Left colon (tissue), 1 donor: ENCODE results near the genes MYL9 and RAB5IF.

DNA sequence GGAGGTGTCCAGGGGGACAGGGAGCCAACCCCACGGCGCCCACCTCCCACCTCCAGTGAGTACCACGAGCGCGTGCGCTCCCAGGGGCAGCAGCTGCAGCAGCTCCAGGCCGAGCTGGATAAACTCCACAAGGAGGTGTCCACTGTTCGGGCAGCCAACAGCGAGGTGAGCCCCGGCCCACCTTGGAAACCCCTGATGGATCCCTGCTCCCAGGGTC, 2.8 kb downstream of the SPAG4 start:
- PRO-cap, result no peak

GRCh38 chr20:35687319-35687791, 11.8 kb downstream of the NFS1 start:
- PRO-cap, result no peak

- PRO-cap, result no peak
These were observed 13.6 kb downstream of the ROMO1 start for GRCh38 chr20:35712842-35713226.

DNA sequence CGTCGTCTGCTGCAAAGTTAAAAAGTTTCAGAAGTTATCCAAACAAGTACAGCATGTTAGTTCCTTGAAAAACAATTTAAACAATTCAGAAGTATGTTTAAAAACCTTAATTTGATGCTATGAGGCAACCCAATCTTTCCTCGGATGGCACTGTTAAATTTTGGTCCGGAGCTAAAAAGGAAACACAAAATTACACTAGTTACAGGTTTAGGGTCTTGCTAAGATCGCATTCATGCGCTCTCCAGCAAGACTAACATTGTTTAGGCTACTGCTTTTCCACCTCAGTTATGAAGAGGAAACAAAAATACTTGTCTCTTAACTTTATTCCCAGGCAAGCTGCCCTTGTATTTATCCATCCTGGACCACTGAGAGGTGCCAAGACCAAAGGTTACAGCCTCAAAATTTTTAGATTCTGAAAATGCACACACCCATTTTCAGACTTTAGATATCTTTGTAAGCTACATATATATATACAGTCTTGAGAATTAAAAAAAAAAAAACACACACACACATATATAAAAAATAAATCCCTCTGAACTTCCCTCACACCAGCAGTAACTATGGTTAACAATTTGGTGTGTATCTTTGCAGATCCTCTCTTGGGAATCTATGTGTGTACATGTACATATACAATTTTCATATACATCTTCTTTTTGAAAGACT, 12.6 kb downstream of the RBM39 start:
- PRO-cap, result no peak

- PRO-cap, result no peak
These were observed 11.1 kb downstream of the RBM39 start for GRCh38 chr20:35730803-35731440.

GRCh38 chr20:35775520-35776444, 4.0 kb downstream of the PHF20 start:
- PRO-cap, result no peak

GRCh38 chr20:36050221-36051309, 82.2 kb downstream of the CNBD2 start:
- PRO-cap, result bidirectional peak, plus-strand start at chr20:36050652, minus-strand start at chr20:36050584; bidirectional peak, plus-strand start at chr20:36051156, minus-strand start at chr20:36050964

GRCh38 chr20:36155010-36155513, 522 bp downstream of the EPB41L1 start:
- PRO-cap, result no peak

- PRO-cap, result no peak
These were observed 550 bp upstream of the AAR2 start for GRCh38 chr20:36235623-36236233.

GRCh38 chr20:36256722-36257090, 20.4 kb downstream of the AAR2 start:
- PRO-cap, result no peak

DNA sequence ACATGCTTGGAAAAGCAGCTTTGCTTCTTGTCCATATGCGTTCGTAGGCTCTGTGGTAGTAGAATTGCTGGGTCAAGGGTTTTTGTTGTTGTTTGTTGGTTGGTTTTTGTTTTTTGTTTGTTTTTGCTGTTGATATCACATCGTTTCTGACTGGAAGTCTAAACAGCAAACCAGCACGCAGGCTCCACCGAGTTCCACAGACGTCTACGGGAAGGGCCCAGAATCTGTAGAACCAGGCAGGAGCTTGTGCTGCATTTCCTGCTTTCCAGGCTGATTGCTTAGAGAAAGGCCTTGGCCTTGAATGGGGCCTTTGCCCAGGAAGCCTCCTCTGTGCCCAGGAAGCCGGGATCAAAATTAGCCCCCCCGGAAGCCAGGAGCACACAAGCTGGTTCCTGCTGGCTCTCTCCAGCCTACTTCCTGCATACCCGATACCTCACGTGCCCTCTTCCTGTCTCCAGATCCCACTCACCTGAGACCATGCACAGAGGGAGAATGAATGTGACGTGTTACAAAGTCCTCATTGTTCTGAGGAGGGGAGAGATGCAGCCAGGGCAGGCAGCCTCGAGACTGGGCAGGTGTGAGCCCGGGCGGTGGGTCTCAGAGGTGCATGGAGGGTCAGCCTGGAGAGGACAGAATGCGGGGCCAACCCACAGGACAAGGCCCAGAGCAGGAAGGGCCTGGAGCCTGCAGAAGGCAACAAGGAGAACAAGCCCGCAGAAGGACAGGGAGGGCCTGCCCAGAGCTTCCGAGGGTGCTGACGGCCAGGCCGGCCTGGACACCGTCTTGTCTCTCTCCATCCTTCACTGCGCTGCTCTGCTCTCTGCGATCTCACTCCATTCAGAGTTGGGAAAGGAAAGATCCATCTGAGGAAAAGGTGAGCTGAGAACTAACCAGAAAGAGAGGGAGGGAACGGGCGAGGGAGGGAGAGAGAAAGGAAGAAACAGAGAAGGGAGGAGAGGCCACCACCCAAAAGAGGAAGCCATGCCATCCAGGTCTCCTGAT, 34.9 kb upstream of the DLGAP4 start:
- PRO-cap, result no peak

- PRO-cap, result no peak
These were observed 70.9 kb upstream of the MYL9 start for GRCh38 chr20:36470538-36470744.

DNA sequence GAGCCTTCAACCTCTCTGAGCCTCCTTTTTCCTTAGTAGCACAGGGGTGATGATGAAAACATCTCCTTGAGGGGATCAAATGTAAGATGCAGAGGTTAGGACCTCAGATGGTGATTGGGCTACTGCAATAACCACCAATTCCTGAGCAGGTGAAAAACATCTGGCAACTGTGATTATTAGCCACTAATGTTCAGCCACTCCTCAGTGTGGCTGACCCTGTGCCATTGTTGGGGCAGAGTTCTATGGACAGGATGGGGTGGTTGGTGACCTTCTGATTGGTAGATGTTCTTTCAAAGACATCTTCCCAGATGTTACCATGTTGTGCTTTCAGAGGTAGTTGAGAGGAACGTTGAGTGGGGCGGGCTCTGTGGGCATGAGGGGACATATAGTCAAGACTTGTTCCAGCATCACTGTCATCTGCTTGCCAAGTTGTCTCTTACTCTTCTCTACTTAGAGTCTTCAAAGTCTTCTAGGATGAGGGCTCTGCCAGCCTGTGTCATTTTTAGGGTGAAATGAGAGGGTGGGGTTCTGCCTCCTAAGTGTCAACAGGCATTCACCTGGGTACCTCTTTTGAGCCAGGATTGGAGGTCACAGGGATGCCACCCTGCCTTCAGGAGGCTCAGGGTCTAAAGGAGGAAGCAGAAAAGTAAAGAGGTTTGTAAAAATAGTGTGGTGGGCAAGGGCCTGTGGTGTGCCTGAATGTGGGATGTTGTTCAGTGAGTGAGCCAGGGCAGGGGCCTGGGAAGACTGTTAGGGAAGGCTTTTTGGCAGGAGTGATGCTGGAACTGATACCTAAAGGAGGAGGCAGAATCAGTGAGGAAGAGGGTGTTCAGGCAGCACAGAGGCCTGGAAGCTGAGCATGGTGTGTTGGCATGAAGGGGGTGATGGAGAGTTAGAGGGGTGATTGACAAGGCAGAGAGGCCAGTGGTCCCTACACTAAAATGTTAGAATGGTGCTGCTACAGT, 62.2 kb upstream of the MYL9 start:
- PRO-cap, result no peak

- PRO-cap, result no peak
These were observed 56.9 kb upstream of the MYL9 start for GRCh38 chr20:36484236-36485077.

DNA sequence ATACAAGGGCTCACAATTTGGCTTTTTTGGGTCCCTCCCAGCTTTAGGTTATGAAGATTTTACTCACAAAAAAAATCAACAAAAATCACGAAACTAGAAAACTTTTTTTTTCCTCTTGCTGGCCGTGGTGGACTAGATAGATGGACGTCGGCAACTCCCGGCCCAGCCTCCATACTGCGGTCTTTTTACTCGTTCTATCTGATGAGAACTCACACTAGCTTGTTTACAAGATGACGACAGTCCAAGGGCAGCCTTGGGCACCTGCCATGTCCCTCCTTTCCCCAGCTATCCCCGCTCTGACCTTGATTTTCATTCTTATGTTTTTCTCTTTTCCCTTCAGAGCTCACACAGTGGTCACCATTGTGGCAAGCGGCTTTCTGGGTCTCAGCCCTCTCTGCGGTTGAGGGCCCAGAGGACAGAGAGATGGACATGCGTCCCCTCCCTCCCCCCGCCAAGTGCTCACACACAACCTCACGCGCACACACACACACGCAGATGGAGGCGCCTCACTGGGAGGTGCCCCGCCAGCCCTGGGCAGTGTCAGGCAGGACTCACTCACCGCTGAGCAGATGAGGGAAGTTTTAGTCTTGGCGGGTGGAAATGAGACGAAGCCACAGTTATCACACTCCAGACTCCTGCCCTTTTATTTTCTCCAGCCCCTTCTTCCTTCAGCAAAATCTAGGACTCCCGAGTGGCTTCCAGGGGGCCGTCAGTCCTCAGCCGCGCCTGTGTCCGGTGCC, 14.0 kb upstream of the MYL9 start:
- PRO-cap, result no peak

- PRO-cap, result bidirectional peak, plus-strand start at chr20:36541501, minus-strand start at chr20:36541380
These were observed at the start of gene MYL9 for GRCh38 chr20:36540847-36541650. MYL9 (plus strand) TSS chr20:36541519.

DNA sequence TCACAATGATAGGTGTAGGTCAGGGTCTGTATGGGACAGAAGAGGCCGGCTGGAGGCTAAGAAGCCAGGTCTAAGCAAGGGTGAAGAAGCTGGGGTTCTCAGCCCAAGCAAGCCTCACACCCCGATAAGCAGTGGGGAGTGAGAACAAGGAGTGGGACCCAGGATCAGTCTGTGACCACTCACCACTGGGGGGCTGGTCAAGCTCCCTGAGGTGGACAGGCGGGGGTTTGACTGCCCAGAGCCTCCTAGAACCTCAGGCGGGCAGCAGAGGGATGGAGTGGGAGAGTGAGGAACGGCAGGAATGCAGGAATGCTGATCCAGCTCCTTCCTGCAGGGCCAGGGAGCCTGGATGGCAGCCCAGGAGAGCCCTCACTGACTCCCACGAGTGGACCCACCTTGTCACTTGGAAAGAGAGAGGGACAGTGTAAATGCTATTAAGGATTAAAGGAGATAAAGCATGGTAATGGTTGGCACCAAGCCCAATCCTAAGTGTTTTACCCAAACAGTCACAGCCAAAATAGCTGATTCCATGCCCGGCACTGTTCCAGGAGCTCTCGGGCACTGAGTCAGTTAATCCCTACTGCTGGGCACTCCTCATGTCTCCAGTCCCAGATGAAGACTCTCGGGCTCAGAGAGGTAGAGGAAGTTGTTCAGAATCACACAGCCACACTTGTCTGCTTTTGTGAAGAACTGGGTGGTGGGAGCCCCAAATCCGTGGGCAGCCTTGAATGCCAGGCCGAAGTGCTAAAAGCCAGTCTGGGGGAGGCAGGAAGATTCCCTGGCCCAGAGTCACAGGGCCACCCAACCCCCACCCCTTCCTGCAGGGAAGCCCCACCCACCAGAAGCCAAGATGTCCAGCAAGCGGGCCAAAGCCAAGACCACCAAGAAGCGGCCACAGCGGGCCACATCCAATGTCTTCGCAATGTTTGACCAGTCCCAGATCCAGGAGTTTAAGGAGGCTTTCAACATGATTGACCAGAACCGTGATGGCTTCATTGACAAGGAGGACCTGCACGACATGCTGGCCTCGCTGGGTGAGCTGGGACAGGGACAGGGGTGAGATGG, 3.0 kb downstream of the MYL9 start:
- PRO-cap, result no peak

DNA sequence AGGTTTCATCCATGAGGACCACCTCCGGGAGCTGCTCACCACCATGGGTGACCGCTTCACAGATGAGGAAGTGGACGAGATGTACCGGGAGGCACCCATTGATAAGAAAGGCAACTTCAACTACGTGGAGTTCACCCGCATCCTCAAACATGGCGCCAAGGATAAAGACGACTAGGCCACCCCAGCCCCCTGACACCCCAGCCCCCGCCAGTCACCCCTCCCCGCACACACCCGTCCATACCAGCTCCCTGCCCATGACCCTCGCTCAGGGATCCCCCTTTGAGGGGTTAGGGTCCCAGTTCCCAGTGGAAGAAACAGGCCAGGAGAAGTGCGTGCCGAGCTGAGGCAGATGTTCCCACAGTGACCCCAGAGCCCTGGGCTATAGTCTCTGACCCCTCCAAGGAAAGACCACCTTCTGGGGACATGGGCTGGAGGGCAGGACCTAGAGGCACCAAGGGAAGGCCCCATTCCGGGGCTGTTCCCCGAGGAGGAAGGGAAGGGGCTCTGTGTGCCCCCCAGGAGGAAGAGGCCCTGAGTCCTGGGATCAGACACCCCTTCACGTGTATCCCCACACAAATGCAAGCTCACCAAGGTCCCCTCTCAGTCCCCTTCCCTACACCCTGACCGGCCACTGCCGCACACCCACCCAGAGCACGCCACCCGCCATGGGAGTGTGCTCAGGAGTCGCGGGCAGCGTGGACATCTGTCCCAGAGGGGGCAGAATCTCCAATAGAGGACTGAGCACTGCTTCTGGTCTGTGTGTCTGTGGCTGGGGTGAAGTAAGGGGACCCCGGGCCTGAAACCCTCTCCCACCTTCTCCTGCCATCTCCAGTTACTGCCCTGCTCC, 8.0 kb downstream of the MYL9 start:
- PRO-cap, result no peak

- PRO-cap, result no peak
These were observed 5.0 kb downstream of the TGIF2 start for GRCh38 chr20:36578271-36579023.

- PRO-cap, result bidirectional peak, plus-strand start at chr20:36605800, minus-strand start at chr20:36605539; bidirectional peak, plus-strand start at chr20:36606030, minus-strand start at chr20:36605879; bidirectional peak, plus-strand start at chr20:36606203, minus-strand start at chr20:36606167
These were observed at the start of gene RAB5IF for GRCh38 chr20:36605344-36606447. RAB5IF (plus strand) TSS chr20:36605779.